Neural crest cell (in vitro differentiated cells): ENCODE results near the gene LIPM.

DNA sequence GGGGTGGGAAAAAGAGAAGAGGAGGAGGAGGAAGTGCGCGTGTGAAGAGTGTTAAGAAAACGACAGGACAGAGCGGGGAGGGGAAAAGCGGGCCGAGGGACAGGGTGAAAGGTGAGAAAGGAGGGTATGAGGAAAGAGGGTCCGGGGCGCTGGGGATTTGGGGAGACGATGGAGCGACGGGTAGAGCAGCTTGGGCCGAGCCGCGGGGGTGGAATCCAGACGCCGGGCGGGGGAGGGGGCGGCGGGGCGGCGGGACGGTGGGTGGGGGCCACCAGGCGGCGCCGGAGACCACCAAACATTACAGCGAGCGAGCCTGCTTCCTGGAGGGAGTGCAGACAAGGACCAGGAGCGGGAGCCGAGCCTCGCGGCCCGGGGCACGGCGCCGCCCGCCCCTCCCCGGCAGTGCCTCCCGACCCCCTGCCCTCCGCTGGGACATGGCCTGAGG, 15.9 kb upstream of the NUTM2D start:
- PRO-cap, result bidirectional peak, plus-strand start at position 298 of the sequence, minus-strand start at position 122 of the sequence

DNA sequence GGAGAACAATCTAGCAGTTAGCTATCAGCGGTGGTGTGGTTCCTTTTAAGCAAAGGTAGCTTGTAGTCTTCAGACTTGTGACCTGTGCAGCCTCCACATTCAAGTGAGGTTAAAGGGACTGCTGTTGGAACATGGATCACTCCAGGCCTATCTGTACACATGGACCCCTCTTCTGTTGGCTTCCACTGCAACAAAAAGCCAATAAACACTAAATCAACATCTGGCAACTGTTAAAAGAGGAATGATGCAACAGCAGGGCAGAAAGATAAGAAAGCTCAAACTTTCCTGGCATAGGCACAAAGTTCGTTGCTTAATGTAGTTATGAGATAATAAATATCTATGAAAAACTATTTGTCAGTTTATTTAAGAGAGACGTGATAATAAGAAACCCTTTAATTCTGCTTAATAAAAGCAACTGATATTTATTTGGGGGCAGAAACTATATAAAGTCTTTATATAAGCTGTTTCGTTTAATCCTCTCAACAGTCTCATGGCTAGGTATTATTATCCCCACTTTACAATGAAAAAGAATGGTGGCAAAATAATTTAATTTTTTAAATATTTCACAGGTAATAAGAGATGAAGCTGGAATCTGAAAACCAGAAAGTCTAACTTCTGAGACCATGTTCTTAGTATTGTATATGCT, 3.9 kb upstream of the MINPP1 start:
- PRO-cap, result no peak

DNA sequence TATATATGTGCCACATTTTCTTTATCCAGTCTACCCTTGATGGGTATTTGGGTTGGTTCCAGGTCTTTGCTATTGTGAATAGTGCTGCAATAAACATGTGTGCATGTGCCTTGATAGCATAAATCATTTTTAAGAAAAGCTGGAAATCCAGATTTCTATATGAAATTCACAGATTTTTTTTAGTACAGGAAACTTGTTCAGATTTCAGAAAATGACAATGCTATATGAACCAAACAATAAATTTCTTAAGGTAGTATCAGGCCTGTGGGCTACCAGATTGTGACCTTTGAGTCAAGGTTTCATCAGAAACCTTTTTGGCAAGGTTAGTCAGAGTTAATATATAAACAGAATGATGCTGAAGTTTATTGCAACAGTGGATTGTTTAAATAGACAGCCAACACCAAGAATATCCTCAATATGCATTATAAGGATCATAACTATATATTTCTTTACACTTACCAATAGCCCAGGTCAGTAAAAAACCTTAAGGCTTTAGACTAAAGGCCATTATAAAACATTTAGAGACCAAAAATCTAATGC, 68.7 kb upstream of the PAPSS2 start:
- PRO-cap, result no peak

GRCh38 chr10:87686079-87686697, 26.5 kb downstream of the PAPSS2 start:
- PRO-cap, result no peak

GRCh38 chr10:88017788-88018069, 154.3 kb downstream of the PTEN start:
- PRO-cap, result no peak

DNA sequence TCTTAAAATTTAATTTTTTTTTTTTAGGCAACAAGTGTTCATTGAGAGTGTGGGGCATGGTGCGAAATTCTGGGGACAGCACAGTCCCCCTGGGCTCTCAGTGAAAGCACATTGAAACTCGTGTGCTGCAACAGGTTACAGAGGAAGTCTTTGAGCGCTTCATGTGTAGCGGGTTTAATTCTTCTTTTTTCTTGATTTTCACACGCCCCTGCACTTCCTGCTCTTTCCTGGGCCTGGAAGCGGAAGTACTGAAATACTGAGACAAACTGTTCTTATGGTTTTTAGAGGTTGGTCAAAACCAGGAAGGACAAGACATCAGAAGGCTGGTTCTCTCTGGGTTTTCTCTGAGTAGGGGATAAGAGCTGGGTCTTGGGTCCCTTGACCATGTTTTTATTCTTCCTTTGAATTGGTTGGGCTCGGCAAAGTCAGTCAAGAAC, 203.5 kb downstream of the PTEN start:
- PRO-cap, result no peak

DNA sequence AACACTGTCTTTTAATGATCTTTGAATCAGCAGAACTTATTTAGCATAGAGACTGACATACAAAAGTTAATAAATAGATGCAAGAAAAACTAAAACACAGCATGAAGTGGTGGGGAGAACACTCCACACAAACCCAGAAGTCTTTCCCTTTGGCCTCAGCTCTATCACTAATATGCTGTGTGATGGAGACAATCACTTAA, 284.6 kb downstream of the PTEN start:
- PRO-cap, result no peak

- PRO-cap, result bidirectional peak, plus-strand start at chr10:88233475, minus-strand start at chr10:88233165
These were observed 350.0 kb downstream of the RNLS start for GRCh38 chr10:88232888-88233664.

DNA sequence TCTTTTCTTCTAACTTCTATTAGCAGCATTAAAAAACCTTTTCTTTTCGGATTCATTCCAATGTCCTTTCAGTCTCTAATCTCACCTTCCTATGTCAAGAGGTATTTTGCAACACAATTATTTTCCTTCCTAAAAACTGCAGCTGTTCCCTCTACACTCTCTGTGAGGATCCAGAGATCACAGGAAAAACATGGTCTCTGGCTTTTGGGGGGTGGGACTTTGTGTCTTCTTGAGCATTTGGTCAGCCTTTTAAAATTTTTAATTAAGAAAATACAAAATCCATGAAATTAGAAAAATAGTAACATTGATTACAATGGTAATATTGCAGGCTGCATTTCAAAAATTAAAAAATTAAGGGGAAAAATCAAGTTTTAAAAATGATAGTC, 107.6 kb downstream of the RNLS start:
- PRO-cap, result no peak

DNA sequence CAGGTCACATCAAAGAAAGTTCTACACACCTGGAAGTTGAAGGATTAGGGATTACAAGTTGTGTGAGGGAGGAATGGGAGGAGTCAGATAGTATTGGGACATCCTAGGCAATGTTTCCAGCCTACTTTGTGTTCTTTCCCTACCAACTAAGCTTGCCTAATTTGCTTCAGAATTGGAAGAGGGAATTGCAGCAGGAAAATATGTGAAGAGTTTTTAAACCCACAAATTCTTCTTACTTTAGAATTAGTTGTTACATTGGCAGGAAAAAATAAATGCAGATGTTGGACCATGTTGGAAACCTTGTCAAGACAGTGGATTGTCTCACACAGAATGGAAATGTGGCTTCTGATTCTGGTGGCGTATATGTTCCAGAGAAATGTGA, at the start of gene LIPM:
TSS of gene LIPM (plus strand) at position 122 of the 382 bp plus-strand sequence.
- PRO-cap, result no peak

DNA sequence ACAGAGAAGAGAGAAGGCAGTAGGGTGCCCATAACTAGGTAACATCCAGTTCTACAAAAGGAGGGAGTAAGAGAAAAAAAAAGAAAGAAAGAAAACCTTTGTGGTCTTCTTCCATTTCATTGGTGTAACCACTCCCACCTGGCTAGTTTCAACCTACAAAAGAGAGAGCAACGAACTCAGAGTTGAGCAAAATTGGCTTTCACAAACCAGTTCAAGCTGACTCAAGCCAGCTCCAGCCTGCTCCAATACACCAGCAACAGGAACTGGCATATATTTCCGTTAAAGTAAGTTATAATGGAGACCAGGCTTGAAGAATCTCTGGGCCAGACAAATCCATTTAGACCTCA, 10.4 kb downstream of the ANKRD22 start:
- PRO-cap, result no peak

DNA sequence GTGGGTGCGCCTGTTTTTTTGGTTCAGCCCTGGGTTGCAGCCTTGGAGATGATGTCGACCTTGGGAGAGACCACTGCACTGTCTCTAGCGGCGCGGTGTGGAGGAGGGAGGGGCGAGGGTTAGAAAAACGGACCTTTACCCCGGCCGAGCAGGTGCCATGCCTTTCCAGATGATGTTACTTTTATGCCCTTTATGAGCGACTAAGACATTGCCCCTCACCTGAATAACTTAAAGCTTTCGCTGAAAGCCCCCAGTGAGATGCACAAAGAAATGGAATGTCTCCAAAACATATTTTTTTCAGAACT, 863 bp downstream of the STAMBPL1 start:
- PRO-cap, result bidirectional peak, plus-strand start at position 124 of the sequence, minus-strand start at position 80 of the sequence

DNA sequence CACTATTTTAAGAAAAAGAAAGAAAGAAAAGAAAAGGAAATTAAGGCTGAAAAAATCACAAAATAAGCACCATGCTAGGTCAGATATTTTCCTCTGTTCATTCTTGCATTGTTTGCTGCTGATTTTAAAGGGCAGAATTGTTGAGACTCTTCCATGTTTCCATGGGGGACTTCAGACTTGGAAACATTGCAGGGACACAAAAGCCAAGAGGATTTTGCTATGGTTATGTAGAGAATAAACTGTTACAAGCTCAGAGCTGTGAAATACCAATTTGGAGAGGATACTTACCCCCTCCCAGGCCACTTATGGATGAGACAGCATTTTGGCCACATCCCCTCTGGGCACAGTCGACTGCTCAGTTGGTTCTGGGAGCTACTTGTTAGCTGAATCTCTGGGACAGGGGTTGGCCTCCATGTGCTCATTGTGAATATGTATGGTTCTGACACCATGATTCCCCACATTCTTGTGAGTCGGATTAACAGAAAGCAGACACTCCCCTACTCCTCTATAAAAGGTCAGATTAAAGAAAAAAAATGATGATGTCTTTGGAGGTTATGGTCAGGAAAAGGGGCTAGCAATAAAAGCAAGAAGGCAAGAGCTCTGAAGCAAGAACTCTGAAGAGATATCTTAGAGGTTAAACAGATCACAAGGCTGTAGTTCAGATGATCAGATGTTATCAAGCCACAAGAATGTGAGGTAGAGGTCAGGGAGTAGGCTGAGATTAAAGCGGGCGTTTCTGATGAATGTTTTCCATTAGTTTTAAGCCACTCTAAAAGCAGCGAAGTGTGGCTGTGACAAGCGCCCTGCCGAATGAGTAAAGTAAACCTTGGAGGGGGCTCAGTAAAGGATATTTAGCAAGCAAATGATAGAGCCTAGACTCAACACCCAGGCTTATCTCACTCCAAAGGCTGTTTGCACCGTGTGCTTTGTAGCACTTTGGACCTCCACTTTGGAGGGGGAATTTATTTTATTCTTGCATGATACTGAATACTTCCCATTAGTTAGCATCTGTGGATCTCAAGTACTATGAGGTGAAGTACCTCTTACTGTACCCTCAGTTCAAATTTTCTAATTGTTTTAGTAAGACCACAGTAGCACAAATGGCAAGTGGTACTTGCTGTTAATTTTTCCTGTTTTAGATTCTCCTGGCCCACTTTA, 17.2 kb downstream of the STAMBPL1 start:
- PRO-cap, result no peak

- PRO-cap, result no peak
These were observed 9.8 kb upstream of the FAS start for GRCh38 chr10:88980675-88981284.

GRCh38 chr10:89001081-89002335, 10.9 kb downstream of the FAS start:
- PRO-cap, result no peak

- PRO-cap, result no peak
These were observed 10.9 kb downstream of the LIPA start for GRCh38 chr10:89240706-89241022.

- PRO-cap, result unidirectional peak, minus-strand start at chr10:89342689
These were observed 14.8 kb downstream of the IFIT3 start for GRCh38 chr10:89342461-89343215.

DNA sequence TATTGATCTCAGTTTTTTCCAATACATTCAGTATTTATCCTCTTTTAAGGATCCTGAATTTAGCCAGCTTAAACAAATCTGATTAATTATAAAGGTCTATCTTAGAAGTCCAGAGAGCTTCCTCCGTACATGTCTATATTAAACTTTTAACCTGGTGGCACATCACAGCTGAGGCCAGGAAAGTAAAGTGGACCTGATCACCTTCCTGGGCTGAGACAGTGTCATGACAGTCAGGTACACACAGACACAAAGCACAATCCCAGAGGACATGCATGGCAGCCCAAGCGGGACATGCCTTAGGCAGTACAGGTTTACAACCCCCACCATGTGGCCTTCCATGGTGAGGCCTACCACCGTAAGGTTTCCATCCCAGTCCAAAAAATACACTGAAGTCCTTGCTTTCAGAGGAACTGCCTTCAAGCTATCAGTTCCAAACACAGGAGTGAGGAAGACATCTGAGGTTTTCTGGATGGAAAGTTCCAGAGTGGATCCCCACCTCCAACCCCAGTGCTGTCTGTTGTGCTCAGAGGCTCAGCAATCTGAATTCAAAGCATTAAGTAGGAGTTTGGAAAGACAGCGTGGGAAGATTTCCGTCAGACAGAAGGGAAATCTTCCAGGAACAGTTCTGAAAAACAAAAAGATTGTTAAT, 19.9 kb downstream of the IFIT3 start:
- PRO-cap, result no peak

DNA sequence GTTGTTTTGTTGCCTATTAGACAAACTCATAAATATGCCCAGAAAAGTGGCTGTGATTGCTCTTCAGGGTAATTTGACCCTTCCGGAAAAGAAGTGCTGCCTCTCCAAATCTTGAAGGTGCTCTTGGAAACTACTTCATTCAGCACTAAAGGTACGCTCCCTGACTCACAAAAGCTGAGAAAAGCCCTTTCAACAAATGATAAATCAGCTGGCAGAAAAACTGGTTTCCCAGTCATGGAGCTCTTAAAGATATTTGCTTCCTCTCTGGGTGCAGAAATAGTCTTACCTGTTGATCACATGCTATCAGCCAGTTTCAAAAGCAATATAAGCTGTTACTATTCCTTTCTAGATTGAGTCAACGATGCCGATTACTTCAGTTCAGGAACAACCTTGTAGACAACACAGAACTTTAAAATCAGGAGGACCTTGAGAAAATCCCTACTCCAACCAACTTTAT, 6.8 kb downstream of the IFIT5 start:
- PRO-cap, result no peak

GRCh38 chr10:90919844-90920731, 799 bp downstream of the ANKRD1 start:
- PRO-cap, result no peak